ENCODE measurements around a stretch of chr7.

- RRBS, 2 experiments: no CpG with 5 or more reads among the region's 7 CpGs
Measured at GRCh38 chr7:70612874-70613606, 518.9 kb upstream of the GALNT17 start.

GRCh38 chr7:70630683-70631357, 501.1 kb upstream of the GALNT17 start:
- RRBS, 2 experiments: no CpG with 5 or more reads among the region's 25 CpGs

DNA sequence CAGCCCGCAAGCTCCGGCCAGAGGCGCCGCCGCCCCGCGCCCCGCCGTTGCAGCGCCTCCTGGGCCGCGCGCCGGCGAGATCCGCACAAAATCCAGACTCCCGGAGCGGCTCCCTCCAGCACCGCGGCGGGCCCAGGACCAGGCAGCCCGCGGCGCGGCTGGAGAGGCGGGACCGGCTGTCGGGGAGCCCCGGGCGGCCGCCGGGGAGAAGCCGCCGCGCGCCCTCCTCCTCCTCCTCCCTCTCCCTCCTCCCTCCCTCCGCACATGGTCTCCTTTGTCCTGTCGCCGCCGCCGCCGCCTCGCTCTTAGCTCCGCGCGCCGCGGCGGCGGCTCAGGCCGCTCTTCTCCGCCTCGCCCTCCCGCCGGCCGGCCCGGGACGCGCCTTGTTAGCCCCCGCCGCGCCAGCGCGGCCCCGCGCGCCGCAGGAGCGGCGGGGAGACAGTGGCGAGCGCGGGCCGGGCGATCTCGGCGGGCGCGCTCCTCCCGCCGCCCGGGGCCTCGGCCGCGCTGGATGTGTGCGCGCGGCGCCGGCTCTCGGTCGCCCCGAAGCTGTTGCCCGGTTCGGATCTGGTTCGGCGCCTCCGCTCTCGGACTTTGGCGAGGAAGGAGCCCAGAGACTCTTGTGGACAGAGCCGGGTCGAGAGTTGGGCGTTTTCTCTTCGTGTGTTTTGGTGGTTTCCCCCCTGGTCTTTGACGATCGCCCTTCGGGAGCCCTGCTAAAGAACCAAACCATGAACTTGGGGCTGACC, 437.5 kb upstream of the GALNT17 start:
- RRBS, 2 experiments: under 1 to 1% methylated on average over 63 of the region's 107 CpGs

- RRBS, 2 experiments: no CpG with 5 or more reads among the region's 11 CpGs
Measured at GRCh38 chr7:70776674-70777522, 355.0 kb upstream of the GALNT17 start.

GRCh38 chr7:70810640-70811130, 321.3 kb upstream of the GALNT17 start:
- RRBS, 2 experiments: no CpG with 5 or more reads among the region's 2 CpGs

GRCh38 chr7:71132263-71133644, 810 bp downstream of the GALNT17 start:
- RRBS, 2 experiments: 5 to 8% methylated on average over 41 of the region's 127 CpGs

GRCh38 chr7:71221857-71222228, 89.9 kb downstream of the GALNT17 start:
- RRBS, 2 experiments: no CpG with 5 or more reads among the region's 6 CpGs

DNA sequence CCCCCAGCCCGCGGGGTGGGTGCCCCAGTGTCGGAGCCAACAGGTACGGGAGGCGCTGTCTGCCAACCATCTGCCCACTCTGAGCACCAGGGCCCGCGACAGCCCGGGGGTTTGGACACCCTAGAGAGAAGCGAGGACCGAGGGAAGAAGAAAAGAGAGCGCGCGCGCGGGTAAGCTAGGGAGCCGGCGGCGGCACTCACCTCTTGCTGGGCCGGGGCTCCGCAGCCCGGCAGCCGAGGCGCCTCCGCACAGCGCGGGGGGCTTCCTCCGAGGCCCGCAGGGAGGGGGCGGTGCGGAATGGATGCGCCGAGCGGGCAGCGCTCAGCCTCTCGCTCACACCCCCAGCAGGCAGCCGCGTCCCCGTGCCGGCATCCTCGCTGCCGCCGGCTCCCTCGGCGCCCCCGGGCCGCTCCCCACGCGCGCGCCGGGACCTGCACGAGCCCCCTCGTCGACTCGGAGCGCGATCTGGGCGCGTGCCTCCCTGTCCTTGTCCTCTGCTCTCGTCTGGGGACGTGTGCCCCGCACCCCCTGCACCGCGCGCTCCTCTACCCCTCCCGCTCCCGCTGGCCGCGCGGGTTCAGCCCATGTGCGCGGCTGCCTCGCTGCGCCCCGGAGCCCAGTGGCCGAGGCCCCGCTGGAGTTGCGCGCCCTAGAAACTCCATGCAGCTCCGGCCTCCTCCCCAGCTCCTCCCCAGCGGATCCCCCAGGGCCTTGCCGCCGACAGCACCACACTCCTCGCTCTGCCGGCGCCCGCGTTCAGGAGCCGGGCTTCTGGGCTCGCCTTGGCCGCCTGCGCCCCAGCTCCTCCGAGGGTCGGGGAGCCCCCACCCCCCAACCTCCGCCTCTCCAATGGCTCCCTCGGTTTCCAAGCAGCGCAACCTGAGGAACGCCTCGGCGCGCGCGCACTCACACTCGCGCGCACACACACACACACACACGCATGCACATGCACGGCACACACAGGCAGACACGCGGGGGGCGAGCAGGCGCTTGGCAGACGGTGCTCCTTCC, 75.3 kb downstream of the CALN1 start:
- RRBS, 2 experiments: 14 to 15% methylated on average over 24 of the region's 113 CpGs

DNA sequence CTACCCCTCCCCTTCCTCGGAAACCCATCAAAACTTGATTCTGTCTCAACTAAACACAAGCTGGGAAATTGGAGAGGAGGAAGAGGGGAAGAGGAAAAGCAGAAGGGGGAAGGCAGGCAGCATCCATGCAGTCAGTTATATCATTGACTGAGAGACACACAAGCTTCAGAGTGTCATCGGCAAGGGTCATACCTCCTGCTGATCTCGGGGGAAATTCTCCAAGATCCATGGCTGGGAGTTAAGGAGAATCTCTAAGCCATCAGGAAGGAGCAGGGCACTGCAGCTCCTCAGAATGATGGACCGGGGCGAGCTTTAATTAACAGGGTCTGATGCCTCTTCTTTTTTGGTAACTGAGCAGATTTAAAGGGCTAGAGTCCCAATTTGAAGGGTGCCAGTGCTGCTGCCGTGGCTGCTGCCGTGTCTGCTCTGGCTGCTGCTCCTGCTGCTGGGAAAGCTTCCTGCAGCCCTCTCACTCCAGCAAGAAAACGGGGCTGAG, 34.8 kb upstream of the CALN1 start:
- RRBS, 2 experiments: no CpG with 5 or more reads among the region's 8 CpGs

- RRBS, 2 experiments: no CpG with 5 or more reads among the region's 7 CpGs
Measured at GRCh38 chr7:72682553-72683218, 145.3 kb downstream of the TYW1B start.

DNA sequence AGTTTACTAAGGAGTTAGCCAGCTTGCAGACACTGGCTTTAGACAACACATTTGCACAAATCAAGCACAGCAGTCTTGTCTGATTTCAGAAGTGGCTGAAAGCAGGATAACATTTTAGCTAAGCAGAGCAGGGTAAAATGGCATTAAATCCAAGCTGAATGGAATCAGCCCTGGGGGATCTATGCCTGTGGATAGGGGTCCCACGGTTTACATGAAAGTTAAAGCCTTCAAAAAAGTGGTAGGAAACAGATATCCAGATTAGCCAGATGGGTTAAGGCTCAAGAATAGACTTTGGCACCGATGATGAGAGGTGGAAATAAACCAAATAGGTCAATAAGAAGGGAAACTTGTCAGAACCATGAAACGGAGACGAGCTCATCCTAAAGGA, 139.1 kb downstream of the TYW1B start:
- RRBS, 2 experiments: no CpG with 5 or more reads among the region's 4 CpGs

GRCh38 chr7:72744374-72745021, 83.5 kb downstream of the TYW1B start:
- RRBS, 2 experiments: no CpG with 5 or more reads among the region's 11 CpGs

GRCh38 chr7:72840344-72840658, 12.3 kb upstream of the TYW1B start:
- RRBS, 2 experiments: no CpG with 5 or more reads among the region's 4 CpGs

DNA sequence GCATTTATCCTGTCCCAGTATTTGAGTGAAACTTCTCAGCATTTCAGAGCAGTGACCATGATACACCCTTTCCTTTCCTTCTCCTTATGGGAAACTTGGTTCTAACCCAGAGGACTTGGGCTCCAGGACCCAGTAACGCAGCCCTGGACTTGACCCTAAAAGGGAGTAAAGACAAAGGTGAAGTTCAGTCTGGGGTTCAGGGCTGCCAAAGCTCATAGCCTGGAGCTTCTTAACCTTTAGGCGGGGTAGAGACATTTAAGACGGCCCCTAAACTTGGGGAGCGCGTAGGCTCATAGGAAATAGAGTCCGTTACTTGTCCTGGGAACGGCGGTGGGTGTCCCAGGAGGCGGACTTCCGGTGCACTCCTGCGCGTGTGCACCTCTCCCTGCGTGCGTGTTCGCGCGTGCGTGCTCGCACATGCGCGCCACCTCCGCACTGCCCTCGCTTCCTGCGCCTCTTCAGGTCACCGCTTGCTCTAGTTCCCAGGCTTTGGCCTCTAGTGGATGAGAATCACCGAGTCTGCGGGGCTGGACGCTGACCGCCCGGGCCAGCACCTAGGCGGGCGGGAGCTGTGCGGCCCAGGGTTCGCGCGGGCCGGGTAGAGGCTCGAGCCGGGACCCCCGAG, 45.9 kb upstream of the POM121 start:
- RRBS, 2 experiments: no CpG with 5 or more reads among the region's 40 CpGs

- RRBS, 2 experiments: no CpG with 5 or more reads among the region's 5 CpGs
Measured at GRCh38 chr7:72881980-72882485, 42.9 kb upstream of the POM121 start.

- RRBS, 2 experiments: no CpG with 5 or more reads among the region's 20 CpGs
Measured at GRCh38 chr7:72926008-72926986, 1.4 kb downstream of the POM121 start.

GRCh38 chr7:72929948-72930885, 5.3 kb downstream of the POM121 start:
- RRBS, 2 experiments: no CpG with 5 or more reads among the region's 17 CpGs

GRCh38 chr7:72944284-72945025, 19.6 kb downstream of the POM121 start:
- RRBS, 2 experiments: no CpG with 5 or more reads among the region's 13 CpGs

DNA sequence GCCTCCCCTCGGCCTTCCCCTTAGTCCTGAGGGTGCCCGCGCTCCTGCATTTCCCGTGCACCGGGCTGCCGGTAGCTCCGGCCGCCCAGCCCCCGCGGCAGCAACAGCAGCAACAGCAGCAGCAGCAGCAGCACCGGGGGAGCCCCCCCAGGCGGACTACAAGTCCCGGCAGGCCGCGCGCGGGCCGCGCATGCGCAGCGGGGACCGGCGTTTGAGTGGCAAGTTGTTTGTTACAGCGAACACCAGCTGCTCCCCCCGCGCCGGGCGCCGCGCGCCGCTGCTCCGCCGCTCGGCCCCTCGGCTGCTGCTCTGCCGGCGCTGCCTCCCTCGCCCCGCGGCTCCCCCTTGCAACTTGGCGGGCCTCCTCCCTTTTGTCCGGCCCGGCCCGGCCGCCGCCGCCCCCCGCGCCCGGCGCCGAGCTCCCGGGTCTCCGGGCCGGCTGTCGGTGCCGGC, 501 bp downstream of the SPDYE10 start:
- RRBS, 2 experiments: no CpG with 5 or more reads among the region's 58 CpGs

DNA sequence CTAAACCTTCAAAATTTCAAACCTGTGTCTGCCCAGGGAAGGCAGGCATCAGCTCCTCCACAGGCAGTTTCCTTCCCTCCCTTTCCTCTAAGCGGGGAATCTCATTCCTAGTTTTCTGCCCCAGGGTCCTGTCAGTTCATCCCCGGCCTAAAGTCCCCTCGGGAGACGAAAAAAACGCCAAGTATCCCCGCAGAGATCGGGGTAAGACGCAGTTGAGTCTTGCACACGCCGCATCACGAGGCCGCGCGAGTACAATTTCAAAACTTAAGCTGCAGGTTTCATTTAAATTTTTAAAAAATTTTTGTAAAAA, 998 bp downstream of the BAZ1B start:
- RRBS, 2 experiments: no CpG with 5 or more reads among the region's 14 CpGs

All from LNCaP clone FGC (cell line).